HCT116 (cell line): ENCODE data around the gene MGAT2.

DNA sequence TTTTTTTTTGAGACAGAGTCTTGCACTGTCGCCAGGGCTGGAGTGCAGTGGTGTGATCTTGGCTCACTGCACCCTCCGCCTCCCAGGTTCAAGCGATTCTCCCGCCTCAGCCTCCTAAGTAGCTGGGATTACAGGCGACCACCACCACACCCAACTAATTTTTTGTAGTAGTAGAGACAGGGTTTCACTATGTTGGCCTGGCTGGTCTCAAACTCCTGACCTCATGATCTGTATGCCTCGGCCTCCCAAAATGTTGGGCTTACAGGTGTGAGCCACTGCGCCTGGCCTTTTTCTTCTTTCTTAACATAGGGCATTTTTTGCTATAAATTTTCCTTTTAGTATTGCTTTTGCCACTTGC, 21.1 kb downstream of the FBXO33 start:
- RRBS, result no CpG with 5 or more reads among the region's 7 CpGs

DNA sequence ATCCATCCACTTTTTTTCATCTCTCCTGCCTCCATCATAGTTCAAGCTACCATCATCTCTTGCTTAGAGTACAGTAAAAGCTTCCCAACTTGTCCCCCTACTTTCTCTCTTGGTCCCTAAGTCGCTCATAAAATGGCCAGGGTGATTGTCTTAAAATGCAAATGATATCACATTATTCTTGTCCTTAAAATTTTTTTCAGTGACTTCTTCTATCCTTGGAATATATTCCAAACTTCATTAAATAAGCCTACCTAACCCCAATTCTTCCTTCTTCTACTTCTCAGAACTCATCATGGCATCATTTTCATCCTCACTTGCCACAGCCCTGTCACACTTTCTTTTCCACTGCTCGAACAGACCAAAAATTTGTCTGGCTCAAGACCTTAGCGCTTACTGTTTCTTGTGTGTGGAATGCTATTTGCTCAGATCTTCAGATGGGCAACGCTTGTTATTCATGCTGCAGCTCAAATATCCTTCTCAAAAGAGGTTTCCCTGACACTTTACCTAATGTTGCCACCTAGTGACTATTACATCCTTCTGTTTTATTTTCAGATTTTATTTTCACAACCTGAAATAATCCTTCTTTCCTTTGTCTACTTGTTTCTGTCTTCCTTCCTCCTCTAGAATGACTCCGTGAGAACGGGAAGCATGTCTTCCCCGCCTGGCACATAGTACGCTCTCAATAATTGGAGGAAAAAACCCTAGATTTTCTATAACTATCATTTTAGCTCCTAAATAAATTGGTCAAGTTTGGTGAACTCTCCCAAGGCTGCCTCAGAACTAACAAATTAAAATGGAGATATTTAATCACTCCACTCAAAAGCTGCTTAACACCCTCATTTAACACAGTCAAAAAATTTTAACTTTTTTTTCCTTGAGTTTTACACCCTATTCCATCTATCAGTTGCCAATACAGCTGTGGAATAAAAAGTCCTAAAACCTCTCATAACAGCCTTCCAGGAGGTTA, 5.6 kb downstream of the FBXO33 start:
- RRBS, result no CpG with 5 or more reads among the region's 8 CpGs

DNA sequence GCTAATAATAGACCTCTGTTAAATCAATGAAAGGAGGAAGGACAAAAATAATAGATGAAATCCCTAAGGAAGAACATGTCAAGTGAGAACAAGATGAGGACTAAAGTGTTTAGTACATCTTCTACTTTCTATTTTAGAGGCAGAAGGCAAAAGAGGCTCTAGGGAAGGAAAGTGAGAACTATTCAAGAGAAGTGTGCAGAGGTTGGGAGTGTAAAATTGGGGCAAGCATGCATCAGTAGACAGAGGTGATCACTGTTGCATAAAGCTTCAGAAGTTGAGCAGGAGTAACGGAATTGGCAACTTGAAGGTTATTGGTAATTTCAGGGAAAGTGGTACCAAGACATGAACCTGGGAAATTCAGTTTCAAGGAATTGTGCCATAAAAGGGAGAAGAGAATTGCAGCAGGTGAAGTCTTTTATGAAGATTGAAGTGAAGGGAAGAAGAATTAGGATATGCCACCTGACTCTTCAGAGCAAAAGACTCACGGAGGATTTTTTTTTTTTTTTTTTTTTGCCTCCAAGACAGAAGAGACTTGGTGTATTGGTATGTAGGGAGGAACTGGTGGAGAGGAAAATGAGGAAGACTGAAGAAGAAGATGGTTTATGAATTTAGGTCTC, 57.1 kb upstream of the FBXO33 start:
- RRBS, result no CpG with 5 or more reads among the region's 2 CpGs

DNA sequence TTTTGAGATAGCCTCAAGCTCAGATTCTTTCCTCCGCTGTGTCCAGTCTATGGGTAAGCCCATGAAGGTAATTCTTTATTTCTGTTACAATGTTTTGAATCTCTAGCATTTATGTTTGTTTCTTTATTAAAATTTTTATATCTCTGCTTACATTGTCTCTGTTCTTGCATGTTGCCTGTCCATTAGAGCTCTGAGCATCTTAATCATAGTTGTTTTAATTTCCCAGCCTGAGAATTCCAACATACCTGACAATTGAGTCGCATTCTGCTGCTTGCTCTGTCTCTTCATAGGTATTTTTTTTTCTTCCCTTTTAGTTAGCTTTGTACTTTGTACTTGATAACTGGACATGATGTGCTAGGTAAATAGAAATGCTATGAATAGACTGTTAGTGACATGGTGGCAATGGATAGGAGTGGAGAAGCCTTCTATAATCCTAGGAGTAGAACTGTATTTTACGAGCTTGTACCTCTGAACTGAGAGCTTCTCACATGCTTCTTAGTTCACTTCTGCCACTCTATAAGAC, 210.4 kb downstream of the LRFN5 start:
- RRBS, result no CpG with 5 or more reads among the region's 3 CpGs

DNA sequence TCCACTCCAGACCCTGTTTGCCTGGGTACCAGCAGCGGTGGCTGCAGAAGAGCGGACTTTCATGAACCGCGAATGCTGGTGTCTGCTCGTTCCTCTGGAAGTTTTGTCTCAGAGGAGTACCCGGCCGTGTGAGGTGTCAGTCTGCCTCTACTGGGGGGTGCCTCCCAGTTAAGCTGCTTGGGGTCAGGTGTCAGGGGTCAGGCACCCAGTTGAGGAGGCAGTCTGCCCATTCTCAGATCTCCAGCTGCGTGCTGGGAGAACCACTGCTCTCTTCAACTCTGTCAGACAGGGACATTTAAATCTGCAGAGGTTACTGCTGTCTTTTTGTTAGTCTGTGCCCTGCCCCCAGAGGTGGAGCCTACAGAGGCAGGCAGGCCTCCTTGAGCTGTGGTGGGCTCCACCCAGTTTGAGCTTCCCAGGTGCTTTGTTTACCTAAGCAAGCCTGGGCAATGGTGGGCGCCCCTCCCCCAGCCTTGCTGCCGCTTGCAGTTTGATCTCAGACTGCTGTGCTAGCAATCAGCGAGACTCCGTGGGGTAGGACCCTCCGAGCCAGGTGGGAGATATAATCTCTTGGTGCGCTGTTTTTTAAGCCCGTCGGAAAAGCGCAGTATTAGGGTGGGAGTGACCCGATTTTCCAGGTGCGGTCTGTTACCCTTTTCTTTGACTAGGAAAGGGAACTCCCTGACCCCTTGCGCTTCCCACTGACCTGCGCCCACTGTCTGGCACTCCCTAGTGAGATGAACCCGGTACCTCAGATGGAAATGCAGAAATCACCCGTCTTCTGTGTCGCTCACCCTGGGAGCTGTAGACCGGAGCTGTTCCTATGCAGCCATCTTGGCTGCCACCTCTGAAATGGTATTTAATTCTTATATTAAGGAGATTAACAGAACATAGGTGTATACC, 304.4 kb downstream of the LRFN5 start:
- RRBS, result no CpG with 5 or more reads among the region's 25 CpGs

DNA sequence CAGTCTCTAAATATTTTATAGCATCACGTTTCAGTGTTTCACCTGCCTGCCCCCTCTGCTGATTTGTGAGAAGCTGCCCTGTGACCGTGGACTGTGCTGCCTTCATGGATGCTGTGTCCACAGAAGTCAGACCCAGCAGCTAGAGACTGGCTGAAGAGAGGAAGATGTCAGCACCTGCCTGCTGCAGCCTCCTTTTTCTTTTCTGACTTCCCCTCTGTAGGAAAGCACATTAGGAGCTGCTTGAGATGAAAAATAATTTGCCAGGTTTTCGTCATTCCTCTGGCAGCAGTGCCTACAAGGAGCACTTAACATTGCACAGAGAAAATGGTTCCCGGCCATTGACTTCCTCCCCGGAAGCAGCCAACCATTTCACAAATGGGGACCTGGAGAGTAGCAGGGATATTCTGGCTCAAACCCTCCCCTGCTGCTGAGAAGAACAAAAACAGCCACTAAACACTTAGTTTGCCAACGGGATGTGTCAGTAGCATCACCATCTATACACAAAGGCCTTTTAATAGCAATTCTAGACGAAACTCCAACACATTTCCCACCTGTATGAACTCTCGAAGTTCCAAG, 184.6 kb upstream of the C14orf28 start:
- RRBS, result no CpG with 5 or more reads among the region's 8 CpGs

- RRBS, result no CpG with 5 or more reads among the region's 5 CpGs
Observed at GRCh38 chr14:44898596-44898937, 1.5 kb downstream of the C14orf28 start.

- RRBS, result no CpG with 5 or more reads among the region's 22 CpGs
Observed at GRCh38 chr14:45888347-45889015, 635.5 kb upstream of the MIS18BP1 start.

- RRBS, result no CpG with 5 or more reads among the region's 15 CpGs
Observed at GRCh38 chr14:46063809-46064434, 587.7 kb downstream of the RPL10L start.

DNA sequence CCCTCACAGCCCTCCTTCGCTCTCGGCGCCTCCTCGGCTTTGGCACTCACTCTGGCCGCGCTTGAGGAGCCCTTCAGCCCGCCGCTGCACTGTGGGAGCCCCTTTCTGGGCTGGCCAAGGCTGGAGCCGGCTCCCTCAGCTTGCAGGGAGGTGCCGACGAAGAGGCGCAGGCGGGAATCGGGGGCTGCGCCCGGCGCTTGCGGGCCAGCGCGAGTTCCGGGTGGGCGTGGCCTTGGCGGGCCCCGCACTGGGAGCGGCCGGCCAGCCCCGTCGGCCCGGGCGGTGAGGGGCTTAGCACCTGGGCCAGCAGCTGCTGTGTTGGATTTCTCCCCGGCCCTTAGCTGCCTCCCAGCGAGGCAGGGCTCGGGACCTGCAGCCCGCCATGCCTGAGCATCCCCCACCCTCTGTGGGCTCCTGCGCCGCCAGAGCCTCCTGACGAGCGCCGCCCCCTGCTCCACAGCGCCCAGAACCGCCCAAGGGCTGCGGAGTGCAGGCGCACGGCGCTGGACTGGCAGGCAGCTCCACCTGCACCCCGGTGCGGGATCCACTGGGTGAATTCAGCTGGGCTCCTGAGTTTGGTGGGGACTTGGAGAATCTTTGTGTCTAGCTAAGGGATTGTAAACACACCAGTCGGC, 48.9 kb downstream of the MDGA2 start:
- RRBS, result no CpG with 5 or more reads among the region's 48 CpGs

DNA sequence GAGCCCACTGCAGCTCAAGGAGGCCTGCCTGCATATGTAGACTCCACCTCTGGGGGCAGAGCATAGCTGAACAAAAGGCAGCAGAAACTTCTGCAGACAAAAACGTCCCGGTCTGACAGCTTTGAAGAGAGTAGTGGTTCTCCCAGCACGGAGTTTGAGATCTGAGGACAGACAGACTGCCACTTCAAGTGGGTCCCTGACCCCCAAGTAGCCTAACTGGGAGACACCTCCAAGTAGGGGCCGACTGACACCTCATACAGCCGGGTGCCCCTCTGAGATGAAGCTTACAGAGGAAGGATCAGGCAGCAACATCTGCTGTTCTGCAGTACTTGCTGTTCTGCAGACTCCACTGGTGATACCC, 931.8 kb upstream of the MDGA2 start:
- RRBS, result no CpG with 5 or more reads among the region's 5 CpGs

- RRBS, result no CpG with 5 or more reads among the region's 10 CpGs
Observed at GRCh38 chr14:49581099-49582006, 4.8 kb downstream of the RPS29 start.

- RRBS, result 70% methylated on average over 2 of the region's 11 CpGs
Observed at GRCh38 chr14:49597458-49597805, 1.3 kb upstream of the LRR1 start.

GRCh38 chr14:49599088-49599471, 340 bp downstream of the LRR1 start:
- RRBS, result 2% methylated on average over 5 of the region's 25 CpGs

DNA sequence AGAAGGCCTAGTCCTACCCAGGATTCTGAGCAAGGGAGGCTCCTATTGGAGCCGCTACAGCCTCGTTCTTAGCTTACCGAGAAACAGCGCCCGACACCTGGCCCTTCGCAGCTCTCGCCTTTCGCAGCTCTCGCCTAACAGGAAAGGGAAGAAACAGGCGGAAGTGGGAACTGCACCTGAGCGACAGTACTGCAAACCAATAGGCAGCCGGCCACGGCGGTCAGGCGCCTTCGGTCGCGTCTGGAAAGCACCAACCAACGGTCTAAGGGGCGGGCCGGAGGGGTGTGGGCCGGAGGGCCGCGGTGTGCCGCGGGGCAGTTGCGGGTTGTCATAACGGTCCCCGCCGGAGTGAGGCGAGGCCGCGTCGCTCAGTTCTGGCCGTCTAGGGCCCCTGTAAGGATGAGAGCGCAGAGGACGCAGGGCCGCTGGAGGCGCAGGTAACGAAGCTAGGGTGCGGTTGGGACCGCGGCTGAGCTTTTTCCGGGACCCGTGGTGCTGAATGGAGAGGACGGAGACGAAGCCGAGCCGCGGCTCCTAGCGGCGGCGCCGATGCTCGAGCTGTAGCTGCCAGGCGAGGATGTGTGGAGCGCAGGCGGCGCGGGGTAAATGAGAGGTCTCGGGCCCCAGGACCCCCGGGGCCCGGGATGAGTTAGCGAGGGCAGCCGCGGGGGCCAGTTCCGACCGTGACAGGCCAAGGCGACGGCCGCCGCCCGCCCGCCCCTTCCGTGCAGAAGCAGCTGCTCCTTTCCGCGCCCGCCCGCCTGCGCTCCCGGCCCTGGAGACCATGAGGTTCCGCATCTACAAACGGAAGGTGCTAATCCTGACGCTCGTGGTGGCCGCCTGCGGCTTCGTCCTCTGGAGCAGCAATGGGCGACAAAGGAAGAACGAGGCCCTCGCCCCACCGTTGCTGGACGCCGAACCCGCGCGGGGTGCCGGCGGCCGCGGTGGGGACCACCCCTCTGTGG, at the start of gene MGAT2:
MGAT2 (plus strand) TSS at position 315 of the 965 bp plus-strand sequence.
- RRBS, result 9% methylated on average over 23 of the region's 101 CpGs

GRCh38 chr14:49767848-49768096, 181 bp upstream of the KLHDC2 start:
- RRBS, result 2% methylated on average over 9 of the region's 31 CpGs

- RRBS, result no CpG with 5 or more reads among the region's 1 CpG
Observed at GRCh38 chr14:49774141-49774897, 6.4 kb downstream of the KLHDC2 start.

DNA sequence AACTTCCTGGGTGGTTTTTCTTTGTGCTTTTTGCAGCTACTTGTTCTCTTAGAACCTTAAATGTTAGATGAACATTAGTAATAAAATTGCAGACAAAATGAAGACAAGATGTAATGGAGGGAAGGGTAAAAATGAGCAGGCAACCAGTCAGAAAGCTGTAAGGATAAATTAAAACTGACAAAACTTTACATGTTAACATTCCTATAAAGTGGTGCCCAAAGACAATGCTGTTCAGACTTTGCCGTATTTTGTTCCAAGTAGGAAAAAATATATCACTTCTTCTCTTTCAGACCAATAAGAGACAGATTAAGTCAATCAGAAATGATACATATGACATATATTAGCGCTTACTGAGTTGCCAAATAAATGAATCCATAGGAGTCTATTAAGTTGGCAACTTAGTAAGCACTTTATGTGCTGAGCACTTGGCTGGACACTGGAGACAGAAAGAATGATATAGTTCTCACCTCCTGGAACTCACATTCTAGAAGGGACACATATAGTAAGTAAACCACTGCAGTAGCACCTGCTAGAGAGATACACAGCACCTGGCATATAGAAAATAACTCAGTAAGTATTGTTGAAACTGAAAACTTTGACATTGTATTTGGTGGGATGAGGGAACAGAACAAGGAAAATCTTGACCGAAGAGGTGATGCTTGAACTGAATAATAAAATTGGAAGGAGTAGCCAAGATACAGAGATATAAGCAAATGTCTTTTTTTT, 7.1 kb downstream of the KLHDC2 start:
- RRBS, result no CpG with 5 or more reads among the region's 3 CpGs

DNA sequence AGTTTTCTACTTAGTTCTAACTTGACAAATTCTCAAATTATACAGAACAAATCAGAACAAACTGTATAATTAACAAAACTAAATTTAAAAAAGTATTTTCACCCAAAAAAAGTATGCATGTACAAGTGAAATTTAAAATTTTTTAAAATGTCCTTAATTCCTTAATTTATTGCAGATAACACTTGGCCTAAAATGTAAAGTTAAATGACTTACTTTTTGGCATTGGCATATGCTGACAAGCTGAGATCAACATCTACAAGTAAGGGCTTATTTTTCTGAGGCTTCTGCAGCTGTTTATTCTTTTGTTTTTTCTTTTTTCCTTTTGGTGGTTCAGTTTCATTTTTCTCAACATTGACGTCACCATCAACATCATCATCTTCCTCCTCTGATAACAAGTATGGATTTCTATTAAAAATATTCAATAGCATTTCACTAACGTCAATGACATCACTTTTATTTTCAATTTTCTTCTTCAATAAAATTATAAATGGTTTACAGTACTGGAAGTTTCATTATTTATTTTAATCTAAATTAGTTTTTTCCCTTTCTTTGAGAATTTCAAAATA, 24.1 kb downstream of the NEMF start:
- RRBS, result no CpG with 5 or more reads among the region's 2 CpGs